Anterior vena cava (tissue), 1 donor: ENCODE measurements around a stretch of chr3.

DNA sequence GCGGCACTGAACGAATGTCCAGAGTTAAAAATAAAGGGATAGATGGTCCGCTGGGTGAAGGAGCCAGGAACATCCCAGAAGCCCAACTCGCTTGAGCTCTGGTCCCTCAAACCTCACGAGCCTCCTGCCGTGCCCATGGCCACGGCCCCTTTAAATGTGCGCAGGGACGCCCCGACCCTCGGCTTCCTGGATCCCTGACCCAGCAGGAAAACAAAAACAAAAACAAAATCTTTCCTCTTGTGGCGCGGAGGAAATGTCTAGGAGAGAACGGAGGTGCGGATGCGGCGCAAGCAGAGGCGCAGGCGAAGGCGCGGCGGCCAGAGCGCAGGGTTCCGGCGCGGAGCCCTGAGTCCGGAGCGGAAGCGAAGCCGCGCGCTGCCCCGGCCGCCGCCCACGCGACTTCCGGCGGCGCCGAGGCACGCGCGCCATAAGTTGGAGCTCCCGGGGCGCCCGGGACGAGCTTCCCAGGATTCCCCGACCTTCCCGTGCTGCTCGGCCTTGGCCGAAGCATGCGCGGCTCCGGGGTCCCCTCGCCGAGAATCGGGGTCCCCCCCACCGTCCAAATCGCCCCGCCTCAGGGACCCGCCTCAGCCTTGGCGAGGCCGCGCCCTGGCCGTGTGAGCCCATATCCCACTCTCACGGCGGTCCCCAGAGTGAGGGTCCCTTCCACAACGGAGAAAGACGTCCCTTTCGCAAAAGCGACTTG lies 52.9 kb upstream of the WNT7A start:
- PRO-cap: no peak

DNA sequence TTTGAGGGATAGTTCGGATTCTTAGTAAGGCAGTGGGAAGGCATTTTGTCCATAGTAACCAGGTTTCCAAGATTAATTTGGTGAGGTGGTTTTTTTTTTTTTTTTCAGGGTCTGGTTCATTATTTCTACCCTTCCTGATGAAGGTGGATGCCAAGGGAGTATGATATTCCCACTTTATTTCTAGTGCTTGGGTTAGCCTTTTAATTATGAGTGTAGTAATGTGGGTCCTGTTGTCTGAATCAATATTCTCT lies 83.0 kb downstream of the CHCHD4 start:
- PRO-cap: no peak

DNA sequence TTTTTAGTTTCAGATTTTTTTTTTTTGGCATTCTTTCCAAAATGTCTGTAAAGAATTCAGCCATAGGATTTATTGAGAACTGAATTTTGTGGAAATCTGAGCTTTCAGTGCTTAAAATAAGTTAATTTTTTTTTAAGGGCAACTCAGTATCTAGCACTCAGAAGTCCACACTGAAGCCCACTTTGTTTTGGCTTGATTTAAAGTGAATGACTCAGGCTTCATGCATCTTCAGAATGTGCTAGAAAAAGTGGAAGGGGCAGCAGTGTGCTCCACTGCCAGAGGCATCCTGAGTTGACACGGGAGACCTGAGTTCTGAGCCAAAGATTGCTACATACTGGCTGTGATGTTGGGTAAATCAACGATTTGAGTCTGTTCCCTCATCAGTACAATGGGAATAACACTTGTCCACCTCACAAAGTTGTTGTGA lies 18.9 kb downstream of the TMEM43 start:
- PRO-cap: no peak

DNA sequence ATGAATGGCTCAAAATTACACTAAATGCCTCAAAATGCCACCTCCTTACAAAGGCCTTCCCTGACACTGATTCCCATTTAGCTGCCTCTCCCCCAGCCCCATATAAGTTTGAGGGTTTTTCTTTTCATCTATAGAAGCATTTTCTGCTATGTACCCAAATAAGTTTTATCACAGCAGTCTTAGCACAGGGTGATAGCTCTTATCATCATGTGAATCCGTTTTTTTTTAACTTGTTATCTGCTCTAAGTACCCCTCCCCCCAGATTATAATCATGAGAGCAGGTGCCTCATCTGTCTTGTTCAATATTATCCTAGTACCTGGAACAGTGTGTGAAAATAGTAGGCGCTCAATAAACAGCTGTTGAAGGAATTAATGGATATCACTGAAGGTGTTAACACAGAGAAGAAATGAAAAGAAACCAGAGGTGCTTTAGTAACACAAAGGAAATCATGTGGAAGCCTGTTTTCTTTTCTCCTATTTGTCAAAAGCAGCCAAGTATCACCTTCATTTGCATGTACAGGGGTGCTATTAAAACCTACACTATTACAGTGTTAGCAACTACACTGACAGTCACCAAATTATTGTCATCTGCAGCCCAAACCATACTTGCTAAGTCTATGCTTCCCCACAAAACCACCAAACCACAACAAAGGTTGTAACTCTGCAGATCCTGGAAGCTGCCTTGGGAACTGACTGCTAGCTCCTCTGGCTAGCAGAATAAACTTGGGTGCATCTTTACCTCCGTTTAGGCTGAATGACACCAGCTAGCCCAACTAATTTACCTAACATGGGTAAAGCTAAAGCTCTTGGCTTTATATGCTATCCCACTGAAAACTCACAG lies 3.0 kb downstream of the XPC start:
- PRO-cap: no peak

DNA sequence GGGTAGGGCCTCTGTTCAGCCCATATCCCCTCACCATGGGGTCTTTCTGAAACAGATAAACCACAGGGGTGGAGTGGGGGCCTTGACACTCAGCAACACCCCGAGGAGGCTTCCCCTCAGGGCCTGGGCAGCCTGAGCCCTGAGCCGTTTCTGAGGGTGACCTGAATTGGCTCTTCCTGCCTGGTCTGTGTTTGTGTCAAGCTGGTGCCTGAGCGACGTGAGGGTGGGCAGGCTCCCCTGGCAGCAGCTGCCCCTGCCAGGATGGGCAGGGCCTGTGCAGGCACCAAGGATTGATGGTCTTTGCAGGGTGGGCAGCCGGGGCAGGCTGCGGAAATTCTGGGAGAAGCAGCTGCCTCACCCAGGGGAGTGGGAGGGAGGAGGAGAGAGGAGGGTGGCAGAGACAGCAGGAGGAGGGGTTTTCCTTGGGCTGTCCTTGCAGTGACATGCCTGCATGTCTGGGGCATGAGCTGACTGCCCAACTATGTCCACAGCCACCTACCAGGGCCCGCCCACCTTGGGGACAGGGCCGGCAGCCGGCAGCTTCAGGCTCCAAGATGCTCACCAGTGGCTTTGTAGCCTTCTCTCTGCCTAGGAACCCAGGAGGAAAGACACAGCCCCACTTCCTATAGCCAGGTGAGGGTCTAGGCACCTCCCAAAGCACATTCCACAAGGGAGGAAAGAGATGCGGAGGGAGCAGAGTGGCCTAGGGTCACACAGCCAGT lies 27.9 kb upstream of the SLC6A6 start:
- PRO-cap: no peak

DNA sequence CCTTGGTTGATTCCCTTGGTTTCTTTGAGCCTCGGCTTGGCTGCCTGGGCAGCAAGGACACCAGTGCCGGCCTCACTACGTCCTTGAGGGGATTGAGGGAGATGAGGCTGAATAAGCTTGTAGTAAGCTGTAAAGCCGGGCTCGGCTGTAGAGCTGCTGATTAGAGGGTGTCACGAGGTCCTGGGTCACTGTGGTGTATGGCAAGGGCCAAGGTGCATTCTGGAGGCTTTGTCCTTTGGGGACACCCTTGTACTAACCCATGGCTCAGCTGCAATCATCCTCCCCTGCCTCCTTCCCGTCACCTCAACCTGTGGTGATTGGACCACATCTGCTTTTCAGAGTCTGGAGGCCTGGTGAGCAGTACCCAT lies 2.2 kb downstream of the SLC6A6 start:
- PRO-cap: no peak

- PRO-cap: no peak
Measured at GRCh38 chr3:14421040-14421903, 18.9 kb downstream of the SLC6A6 start.

DNA sequence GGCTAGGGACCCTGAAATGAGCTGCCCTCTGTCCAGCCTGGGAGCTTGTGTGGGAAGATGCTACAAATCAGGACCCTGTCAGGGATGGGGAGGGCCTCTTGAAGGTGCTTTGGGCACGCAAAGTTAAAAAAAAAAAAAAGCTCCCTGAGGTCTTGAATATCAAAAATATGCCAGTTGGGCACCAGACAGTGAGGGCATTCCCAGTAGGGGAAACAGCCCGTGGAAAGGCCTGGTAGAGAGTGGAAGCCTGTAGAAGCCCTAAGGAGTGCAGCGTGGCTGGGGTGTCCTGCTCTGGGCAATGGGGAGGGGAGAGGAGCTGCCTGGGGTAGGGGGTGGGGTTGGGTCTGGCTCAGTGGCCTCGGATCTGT lies 21.8 kb downstream of the SLC6A6 start:
- PRO-cap: no peak

GRCh38 chr3:14429207-14429767 lies 26.9 kb downstream of the SLC6A6 start:
- PRO-cap: no peak

- PRO-cap: no peak
Measured at GRCh38 chr3:14433024-14433629, 30.7 kb downstream of the SLC6A6 start.

DNA sequence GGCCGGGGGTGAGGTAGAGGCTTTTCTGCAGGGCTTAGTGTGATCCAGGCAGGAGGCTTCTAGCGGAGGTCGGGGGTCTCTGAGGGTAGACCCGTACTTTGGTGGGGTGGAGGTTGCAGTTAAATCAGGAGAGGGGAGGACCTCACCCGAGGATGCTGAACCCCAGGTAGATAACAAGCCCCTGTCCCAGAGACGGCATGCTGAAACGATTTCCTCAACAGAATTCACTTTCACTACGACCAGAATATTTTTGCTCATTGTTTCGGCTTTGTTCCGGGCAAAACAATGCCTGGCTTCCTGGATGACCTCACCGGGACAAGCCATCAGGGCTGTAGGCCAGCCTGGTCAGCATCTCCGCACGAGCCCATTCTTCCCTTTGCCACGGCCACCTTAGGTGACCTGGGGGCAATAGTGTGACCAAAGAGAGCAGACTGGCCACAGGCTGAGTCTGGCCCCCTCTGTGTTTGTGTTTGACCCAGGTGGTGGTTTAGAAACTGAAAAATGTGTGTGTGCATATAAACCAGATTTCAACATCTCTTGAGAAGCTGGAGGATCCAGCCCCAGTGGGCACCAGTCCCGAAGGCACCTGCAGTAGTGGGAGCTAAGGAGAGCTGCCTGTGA lies 33.0 kb downstream of the SLC6A6 start:
- PRO-cap: no peak

- PRO-cap: no peak
Measured at GRCh38 chr3:14601928-14602562, 49.5 kb upstream of the CCDC174 start.

DNA sequence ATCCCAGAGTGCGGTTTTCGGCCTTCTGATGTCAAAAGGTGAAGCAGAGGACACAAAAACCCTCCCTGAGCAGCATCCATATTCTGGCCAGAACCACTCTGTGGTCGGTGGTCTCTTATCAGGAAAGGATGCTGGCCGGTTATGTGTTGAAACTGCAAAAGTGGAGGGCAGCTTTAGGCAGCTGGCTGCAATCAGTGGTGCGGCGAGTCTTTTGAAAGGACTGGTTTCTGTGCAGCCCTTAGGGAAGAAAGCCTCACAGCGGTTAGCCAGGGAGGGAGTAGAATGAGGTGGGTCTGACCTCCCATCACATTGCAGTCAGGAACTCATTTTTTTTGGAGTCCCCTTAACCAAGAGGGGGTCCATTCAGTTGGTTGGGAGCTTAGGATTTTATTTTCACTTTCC lies 34.6 kb upstream of the CCDC174 start:
- PRO-cap: no peak

- PRO-cap: no peak
Measured at GRCh38 chr3:14900084-14900927, 47.1 kb upstream of the NR2C2 start.

DNA sequence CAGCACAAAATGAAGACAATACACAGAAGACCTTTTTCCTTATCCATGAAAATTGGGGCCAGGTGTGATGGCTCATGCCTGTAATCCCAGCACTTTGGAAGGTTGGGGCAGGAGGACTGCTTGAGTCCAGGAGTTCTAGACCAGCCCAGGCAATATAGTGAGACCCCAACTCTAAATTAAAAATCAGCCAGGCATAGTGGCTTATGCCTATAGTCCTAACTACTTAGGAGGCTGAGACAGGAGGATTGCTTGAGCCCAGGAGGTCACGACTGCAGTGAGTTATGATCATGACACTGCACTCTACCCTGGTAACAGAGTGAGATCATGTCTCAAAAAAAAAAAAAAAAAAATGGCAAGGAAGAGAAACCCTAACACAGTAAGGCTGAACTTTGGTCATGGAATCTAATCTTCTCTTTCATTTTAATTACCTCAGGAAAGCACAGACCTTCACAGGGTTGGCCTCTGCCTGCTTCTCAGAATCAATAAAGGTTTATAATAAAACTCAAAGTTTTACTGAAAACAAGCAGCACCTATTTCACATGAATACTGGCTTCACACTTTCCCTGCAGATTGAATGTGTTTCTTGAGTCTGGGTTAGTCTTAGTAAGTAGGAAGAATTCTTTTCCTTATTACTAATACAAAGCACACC lies 11.8 kb upstream of the NR2C2 start:
- PRO-cap: no peak

- PRO-cap: no peak
Measured at GRCh38 chr3:14946603-14946807, 878 bp upstream of the NR2C2 start.

DNA sequence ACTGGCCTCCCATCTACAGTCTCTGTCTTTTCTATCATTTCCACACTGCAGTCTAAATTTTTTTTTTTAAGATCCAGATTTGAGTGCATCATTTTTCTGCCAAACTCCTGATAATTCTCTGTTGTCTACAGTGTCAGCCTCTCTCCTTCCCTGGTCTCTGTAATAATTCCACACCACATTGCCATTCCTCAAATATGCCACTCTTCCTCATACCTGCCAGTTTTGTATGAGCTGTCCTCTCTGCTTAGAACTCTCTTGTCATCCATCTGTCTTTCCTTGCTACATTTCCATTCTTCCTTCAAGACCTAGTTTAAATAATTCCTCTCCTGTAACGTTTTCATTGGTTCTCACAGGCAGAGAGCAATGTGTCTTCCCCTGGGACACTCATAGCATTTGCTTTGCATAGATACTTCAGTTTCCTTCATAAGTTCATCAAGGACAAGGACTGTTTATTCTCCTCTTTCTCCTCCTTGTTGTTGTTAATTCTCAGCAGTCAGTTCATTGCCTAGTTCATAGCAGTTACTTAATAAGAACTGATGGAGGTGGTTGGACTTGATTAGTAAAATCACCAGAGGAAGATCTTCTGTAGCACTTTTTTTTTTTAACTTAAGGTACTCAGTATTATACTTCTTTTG lies 10.5 kb downstream of the NR2C2 start:
- PRO-cap: no peak

DNA sequence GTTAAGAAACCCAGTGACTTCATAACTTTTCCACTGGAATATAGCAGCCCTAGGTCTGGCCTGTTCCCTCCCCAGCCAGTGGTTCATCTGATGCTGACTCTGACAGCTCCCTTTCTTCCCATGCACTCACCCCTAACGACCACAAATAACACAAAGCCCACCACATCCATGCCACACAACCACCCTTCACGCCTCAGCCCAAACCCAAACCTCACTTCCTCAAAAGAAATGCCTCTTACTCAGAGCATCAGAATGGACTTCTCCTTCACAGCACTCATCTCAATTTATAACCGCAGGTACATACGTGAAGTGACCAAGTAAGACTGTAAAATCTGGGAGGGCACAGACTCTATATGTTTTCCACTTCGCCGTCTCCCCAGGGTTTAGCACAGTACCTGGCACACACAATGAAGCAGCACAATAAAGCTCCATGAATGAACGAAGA lies 1.0 kb downstream of the RBSN start:
- PRO-cap: no peak

DNA sequence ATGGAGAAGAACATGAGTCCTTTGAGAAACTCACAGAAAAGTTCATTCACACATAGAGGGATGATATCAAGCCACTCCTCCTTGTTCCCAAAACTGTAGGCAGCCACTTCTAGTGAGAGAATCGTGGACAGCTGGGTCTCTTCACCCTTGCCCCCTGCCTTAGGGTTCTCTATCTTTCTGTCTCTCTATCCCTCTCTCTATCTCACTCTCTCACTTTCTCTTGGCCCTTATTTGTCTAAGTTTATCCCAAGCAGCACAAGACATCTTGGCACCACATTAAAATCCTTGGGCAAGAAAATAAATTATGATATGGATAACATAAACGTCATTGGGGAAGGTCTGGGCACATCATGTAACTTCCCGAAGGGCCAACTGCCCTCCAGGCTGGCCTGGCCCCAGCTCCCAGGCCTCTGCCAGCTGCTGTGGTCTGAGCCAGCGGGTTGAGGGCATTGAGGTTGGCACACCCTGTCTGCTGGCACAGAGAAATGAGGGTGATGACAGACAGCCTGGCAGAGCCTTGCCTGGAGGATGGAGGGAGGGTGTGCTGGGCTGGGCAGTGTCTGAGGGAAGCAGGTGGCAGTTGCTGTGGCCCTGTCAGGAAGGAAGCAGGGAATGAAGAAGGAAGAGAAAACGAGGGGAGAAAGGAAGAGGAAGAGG lies 3.2 kb upstream of the RBSN start:
- PRO-cap: no peak

- PRO-cap: no peak
Measured at GRCh38 chr3:15270270-15270765, 62.1 kb downstream of the SH3BP5 start.